Vein endothelial cell (primary cell): Measurements from ENCODE around the genes APPL2, RFX4 and TMEM263.

DNA sequence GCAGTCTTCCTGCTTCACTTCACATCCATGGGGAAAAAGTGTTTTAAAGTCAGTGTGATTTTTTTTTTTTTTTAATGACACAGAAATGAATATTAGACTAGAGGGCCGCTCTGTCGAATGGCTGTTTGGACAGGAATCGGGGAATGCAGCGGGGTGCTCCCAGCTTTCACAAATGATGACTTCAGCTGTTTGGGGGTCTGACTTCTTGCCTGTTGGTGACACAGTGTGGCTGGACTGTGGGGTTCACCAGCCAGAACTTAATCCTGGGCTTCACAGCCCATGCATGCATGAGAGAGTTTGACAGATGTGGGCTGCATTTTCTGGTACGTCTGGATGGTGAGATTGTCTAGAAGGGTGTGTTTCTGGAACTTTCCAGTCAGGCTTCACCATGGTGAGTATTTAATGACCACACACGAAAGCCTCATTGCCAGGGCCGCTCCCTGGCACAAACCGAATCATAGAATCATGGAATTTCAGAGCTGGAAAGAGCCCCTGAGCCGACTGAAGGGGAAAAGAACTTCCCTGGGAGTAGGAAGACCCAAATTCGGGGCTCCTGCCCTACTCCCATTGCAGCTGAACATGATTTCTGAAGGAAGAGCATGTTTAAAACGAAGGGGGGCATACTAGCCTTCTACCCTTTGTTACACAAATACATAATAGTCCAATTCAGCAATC lies 29.6 kb downstream of the CHST11 start:
- CAGE, long polyA plus RNA: no peak

- CAGE, long polyA plus RNA: no peak
Observed at GRCh38 chr12:105014501-105015139, 28.5 kb downstream of the NOPCHAP1 start.

DNA sequence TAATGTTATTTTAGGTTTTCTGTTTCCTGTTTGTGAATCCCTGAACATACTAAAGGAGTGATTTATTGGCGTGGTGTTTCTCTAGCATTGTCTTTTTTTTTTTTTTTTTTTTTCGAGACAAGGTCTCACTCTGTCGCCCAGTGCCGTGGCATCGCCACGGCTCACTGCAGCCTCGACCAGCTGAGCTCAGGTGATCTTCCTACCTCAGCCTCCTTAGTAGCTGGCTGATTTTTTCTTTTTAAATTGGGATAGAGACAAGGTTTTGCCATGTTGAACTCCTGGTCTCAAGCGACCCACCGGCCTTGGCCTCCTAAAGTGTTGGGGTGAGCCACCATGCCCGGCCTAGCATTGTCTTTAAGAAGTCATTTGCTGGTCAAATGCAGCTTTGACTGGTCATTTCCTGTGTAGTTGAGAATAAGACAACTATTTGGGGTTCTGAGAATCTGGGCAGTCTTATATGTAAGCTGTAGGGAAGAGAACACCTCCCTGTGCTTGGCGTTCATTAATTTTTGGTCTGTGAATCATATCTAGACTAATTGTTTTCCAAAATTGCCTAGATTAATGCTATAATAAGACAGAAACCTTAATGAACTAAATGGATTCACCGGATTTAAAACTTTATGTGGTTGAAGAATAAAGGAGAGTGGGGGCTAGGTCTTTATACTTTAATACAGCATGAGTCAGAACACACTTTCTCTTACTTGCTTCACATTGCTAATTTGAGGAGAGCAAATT lies 2.2 kb downstream of the WASHC4 start:
- CAGE, long polyA plus RNA: no peak

DNA sequence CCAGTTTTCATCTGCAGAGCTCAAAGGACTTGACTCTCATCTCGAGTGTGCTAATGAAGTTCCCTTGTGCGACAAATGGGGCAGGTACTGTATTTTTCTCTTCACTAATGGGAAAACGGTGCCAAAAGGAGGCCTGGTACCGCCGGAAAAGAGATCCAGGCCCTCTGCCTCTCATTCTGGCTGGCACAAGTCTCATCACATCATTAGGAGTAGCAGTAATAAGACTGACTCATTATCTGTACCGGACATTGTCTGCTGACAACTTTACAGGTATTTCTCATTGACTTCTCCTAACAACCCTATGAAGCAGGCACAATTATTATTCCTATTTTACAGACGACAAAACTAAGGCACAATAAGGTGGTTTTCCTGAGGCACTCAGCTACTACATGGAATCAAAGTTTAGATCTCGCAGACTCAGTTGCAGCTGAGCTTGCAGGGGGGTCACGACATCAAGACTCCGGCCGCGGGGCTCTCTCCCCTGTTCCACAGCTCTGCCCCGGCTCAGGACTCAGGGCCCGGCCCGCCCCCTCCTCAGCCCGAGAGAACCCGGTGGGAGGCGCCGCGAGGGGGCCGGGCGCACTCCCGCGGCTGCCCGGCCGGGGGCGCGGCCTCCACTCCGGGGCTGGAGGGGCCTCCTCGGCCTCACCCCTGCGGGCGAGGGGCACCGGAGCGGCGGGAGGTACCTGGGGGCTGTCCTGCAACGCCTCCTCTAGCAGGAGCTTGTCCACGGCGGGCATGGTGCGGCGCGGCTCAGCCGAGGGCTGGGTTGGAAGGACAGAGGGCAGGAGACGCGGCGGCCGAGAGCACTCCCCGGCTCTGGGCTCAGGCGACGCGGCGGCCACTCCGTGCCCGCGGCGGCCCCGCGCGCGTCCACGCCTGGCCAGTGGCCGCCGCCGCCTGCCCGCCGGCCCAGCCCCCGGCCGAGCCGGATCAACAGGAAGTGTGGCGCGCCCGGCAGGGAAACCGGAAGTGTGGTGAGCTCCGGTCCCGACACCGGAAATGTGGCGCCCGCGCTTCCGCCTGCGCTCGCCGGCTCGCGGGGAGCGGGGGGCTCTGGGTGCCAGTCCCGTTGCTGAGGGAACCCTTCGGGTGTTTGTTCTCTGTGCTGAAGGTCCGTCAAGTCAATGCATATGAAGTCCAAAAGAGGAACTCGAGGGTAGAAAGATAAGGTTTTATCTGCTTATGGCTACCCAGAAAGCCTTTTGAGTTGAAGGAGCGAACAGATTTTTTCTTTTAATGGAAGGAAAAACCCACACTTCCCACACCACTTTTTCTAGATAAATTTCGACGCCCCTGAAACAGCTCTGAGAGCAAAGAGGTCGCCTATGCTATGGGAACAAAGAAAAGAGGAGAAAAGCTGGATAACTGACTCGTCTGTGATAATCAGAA lies at the start of gene APPL2:
Gene APPL2, minus strand, starts transcription at position 902 of the 1,392 bp plus-strand sequence.
- CAGE, long polyA plus RNA: no peak

DNA sequence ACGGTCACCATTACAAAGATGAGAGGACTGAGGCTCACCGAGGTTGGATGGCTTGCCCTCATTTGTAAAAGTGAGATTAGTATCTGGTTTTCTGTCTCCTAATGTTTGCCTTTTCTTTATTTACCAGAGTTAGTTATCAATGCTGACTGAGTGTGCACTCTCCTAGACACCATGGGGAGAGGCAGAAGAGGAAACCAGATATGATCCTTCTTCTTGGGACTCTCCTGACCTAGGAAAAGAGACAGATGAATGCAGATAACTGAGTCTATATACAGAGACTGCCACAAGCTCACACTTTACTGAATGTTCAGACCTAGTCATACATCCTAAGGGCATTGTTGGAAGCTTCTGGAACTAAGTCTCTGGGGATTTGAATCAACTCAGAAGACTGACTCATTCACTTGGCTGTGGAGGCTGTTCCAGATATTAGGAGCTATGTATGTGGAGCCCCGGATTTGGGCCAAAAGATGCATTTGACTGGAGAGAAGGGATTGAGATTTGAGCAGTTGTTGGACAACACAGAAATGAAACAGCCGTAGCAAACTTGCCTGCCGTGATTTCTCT lies 397.0 kb downstream of the NUAK1 start:
- CAGE, long polyA plus RNA: no peak

DNA sequence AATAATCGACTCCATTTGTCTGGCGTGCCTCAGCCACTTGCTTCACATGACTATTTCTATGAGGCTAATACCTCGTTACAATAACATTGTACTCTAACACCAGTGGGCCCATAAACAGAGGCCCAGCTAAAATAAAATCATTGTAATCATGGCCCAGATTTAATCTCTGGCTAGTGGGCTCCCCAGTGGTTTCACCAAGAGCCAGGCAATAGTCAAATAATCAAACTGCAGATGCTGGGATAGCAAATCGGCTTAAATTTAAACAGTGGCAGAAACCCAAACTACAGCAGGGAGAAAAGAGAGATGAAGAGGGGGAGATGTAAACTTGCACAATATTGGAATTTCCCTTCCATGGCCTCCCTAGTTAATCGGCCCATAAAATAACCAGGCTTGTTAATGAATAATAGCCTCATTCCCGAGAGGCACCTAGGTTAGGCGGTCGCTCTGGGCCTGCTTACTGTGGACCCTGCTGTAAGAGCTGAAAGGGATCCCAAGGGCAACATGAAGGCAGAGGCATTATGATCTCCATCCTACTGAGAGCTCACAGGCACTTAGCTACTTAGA lies 116.2 kb downstream of the NUAK1 start:
- CAGE, long polyA plus RNA: no peak

DNA sequence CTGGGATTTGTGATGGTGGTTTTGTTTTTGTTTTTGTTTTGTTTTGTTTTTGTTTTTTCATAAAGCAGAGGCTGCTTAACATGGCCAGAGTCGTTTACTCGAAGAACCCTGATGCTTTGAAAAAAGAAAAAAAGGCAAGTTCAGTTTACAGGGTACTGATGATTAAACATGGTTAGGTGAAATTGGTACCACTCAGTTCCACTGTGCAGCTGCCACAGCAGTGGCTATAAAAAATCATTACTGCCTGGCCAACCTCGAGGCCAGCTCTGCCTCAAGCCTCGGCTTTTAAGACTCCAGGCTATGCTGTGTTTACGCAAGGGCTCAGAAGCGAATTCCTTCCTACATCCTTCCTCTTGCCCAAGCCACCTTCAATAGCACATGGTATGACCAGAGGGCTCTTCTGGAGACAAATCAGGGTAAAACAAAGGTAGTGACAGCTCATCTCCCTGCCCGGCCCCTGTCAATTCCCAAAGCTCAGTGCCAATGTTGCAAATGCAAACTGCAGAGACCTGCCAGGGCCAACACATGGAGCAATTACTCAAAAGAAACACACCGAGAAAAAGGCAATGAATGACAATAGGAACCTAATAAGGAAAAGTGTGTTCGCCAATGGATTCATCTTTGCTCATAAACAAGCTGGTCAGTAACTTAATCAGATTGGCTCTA lies 31.9 kb downstream of the NUAK1 start:
- CAGE, long polyA plus RNA: no peak

GRCh38 chr12:106193342-106193653 lies 54.5 kb downstream of the CKAP4 start:
- CAGE, long polyA plus RNA: no peak

- CAGE, long polyA plus RNA: no peak
Observed at GRCh38 chr12:106246498-106246784, 1.4 kb downstream of the CKAP4 start.

- CAGE, long polyA plus RNA: no peak
Observed at GRCh38 chr12:106279448-106280026, 23.0 kb upstream of the TCP11L2 start.

DNA sequence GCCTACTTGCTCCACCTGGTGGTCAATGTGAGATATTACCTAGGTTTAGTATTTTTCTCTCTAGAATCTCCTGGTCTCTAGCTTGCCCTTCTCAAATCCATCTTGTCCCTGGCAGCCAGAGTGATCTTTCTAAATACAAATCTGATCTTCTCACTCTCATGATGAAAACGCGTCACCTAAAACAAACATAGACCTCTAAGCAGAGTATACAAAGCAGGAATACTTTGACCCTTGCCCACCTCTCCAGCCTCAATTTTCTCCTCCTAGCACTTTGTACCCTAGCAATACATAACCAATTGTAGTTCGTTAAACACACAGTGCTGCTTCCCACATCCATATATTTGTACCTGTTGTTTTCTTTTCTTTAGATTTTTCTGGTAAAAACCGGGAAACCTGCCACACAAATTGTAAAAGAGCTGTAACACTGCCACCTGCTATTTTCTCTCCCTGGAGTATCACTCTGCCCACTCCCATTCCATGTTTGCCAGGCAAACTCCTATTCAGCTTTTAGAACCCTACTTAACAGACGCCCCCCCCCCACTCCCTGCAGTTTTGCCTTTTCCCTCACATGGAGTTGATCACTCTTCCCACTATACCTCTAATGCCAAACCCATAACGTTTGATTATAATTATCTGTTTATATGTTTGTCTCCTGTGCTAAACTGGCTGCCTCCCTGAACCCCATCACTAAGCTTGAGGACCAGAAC lies 19.8 kb upstream of the TCP11L2 start:
- CAGE, long polyA plus RNA: no peak

GRCh38 chr12:106335609-106336316 lies 21.8 kb upstream of the POLR3B start:
- CAGE, long polyA plus RNA: no peak

DNA sequence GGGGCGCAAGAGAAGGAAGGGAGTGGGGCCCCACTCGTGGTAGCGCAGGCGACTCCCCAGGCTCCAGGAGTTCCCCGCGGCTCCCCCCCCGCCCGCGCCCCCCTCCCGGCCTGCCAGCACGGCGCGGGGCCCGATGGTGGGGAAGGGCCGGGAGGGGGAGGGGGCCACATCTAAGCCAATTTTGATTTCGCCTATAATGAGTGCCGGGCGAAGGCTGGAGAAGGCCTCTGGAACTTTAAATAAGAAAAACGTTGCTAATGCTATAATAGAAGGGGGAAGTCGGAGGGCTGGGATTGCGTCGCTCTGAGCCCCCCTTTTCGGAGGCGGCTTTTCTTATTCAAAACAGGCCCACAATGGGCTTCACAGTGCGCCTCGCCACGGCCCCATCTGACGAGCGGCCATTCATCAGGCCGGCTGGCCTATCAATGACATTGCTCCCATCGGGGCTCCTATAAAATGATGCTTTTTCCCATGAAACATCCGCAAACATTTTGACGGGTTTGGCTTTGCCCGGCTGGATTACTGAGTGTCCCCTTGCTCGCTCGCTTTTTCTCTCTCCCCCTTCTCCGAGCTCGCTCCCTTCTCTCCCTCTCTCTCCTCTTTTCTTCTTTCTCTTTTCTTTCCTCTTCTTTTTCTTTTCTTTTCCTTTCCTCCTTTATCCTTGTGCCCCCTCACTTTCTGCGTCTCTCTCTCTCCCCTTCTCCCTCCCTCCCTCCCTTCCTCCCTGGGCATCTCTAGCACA lies at the start of gene RFX4:
Gene RFX4, plus strand, starts transcription at position 483 of the 742 bp plus-strand sequence.
- CAGE, long polyA plus RNA: no peak

DNA sequence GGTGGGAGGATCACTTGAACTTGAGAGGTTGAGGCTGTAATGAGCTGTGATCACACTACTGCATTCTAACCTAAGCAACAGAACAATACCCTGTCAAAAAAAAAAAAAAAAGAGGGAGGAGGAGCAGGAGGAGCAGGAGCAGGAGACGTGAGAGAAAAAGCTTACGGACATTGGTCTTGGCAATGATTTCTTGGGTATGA lies 63.9 kb downstream of the RIC8B start:
- CAGE, long polyA plus RNA: no peak

DNA sequence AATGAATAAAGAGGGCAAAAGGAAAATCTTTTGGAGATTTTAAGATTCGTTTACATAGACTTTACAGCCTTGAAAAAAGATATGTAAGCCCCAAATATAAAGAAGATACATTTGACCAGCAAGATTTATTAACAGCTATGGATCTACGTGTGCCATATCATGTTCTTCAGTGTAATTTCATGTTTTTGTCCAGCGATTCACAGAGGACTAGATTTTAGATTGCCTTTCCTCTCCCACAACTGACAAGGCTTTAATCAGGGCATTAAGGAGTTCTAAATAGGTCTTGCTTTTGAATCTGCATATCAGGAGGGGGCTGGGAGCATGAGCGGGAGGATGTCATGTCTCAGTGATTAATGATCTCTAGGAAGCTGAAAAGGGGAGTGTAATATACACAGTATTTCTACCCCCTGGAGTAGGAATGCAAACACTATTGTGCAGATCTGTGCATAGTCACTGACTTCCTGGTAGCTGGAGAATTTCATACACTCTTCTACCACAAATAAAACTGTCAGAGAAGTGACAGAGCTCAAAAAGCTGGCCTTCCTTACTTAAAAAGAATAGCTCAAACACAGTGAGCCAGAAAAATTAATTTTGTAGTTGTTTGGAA lies 65.6 kb downstream of the RIC8B start:
- CAGE, long polyA plus RNA: no peak

GRCh38 chr12:106955589-106956498 lies at the start of gene TMEM263:
TSS of gene TMEM263 (plus strand) at chr12:106955907.
- CAGE, long polyA plus RNA: start-site peak on the plus strand at chr12:106955866-106955941, 601 and 461 reads in 2 replicates

- CAGE, long polyA plus RNA: no peak
Observed at GRCh38 chr12:106972221-106973383, 14.3 kb downstream of the MTERF2 start.

DNA sequence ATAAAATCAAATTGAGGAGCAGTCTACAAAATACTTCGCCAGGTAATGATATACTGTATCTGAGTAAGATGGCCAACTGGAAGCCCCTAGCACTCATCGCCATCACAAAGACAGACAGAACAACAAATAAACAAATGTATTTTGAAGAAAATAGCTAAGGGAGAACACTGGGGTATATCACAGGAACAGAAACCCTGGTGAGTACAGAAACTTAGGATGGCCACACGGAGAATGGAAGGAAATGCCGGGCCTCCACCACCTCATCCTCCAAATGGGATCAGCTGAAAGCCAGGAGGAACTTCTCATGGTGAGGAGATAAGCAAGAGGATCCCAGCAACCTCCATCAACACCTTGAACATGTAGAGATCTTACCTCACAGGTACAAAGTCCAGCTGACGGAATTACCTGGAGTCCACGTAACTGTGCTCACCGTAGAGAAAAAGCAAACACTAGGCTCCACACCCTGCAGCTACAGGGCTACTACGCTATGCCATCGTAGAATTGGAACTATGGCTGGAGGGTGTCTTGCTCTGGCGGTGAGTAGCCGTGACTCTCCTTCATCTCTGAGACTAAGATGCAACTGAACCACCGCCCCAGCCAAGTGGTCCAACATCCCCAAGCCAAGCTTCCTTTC lies 50.7 kb downstream of the CRY1 start:
- CAGE, long polyA plus RNA: no peak

DNA sequence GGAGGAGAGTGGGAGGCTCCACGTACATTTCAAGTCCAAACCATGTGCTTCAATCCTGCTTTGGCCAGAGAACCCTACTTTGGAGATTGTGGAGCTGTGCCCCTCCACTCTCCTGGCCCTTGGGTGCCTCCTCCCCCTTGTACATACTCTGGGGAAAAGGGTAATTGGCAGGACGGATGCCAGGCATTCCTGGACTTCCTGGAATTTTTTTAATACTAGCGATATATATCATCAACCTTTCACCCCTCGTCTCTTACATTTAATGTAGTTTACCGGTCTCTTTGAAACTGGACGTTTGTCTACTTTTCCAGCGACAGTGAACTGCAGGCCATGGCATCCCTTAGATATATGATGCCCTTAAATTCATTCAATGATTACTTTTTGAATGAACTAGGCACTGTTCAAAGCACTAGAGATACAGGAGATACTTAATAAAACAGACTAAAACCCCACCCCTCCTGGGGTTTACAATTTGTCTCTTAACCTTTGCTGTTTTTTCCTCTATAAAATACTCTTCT lies 834 bp upstream of the CRY1 start:
- CAGE, long polyA plus RNA: no peak

GRCh38 chr12:107318636-107319106 lies 437 bp downstream of the ABTB3 start:
- CAGE, long polyA plus RNA: no peak